Caco-2 (cell line): Measurements from ENCODE around the gene GPR26.

GRCh38 chr10:122116082-122116764 lies 127.3 kb downstream of the TACC2 start:
- PRO-cap: no peak
- RRBS: no CpG with 5 or more reads among the region's 9 CpGs

DNA sequence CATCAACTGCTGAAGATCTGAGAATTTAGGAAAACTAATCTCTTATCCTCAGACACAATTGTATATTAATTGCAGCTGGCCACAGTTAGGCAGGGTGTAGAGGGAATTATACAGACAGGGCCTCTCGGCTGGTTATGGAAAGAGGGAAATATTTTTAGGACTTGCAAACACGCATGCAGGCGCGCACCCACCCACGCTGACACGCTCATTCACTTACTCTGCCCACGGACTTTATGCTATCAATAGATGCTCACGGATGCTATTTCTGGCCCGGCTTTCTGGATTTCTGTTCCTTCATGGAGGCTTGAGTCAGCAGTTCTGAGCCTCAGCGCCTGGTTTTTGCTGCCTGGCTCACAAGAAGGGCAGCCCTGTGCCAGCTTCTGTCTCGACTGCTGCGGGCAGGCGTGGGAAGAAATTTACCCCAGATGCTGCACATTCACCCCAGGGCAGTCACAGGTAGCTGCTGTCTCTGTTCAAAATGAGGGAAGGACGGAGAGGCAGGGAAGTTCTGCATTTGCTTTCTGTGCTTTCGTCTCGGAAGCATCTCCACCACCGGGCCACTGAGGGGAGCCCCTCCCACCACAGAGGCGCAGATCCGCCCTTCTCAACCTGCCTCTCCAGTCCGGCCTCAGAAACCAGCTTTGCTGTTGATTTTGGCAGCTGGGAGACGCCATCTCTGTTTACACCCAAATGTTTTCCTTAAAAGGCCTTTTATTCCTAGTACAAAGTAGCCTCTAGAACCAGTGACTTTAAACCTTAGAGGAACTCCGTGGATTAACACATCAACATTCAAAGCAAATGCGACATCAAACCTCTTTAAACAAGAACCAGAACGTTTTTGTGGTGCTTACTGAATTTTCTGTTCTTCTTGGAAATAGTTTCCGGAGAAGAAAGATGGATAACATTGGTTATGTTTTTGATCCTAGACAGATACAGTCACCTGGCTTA lies 116.2 kb upstream of the BTBD16 start:
- PRO-cap: no peak
- RRBS: 89% methylated on average over 3 of the region's 25 CpGs

DNA sequence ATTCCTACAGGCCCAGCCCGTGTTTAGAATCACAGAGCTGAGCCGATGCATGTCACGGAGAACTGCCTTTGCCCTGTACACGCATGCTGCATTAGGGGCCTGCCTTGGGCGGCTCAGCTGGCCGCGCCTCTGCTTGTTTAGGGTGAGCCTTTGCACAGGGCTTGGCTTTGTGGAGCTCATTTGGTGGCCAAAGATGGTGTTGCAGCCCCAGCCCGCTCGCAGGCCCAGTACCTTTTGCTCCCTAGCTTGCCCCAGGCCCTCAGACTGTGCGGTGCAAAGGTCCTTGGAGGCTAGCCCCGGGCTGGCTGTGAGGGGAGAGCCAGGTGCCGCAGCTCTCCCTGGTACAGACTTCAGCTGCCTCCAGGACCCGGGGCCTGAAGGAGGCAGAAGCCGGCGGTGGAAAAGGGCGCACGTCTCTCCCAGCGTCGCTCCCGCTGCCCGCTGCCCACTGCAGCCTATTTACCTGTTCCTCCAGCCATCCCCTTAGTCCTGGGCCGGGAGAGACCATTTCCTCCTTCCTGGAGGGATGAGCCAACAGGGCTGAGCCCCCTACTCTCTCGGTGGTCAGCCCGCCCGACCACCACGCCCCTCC lies 108.2 kb upstream of the BTBD16 start:
- PRO-cap: no peak
- RRBS: 96% methylated on average over 9 of the region's 26 CpGs

DNA sequence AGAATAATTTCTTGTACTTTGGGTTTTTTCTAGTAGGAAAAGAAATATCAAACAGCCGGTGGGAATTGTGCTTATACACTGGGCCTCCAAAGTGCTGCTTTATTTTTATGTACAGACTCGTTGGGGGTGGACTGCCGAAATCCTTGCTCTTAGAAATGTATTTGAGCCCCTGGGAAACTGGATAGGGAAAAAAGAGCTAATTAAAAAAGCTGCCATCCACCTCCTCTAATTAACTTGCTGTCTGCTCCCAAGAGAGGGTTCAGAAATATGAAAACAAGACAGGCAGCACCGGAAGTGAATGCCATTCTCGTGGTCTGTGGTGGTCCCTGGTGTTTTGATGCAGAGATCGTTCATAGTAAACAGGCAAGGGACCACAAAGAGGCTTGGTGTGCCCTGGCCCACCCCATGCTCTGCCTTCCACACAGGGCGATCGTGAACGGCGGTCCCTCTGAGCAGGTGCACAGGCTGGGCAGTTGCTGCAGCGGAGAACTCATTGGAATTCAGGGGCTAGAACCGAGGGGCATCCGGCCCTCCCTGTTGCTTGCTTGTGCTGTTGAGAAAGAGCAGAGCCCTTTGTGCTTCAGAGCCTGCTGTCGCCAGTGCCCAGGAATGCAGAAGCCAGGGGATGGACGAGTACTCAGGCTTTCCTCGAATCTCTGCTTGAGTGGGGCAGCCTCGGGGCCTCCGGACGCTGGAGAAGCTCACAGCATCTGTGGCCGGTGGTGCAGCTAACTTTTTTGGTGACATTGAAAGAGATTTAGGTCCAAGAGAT lies 79.1 kb upstream of the BTBD16 start:
- PRO-cap: no peak
- RRBS: no CpG with 5 or more reads among the region's 20 CpGs

DNA sequence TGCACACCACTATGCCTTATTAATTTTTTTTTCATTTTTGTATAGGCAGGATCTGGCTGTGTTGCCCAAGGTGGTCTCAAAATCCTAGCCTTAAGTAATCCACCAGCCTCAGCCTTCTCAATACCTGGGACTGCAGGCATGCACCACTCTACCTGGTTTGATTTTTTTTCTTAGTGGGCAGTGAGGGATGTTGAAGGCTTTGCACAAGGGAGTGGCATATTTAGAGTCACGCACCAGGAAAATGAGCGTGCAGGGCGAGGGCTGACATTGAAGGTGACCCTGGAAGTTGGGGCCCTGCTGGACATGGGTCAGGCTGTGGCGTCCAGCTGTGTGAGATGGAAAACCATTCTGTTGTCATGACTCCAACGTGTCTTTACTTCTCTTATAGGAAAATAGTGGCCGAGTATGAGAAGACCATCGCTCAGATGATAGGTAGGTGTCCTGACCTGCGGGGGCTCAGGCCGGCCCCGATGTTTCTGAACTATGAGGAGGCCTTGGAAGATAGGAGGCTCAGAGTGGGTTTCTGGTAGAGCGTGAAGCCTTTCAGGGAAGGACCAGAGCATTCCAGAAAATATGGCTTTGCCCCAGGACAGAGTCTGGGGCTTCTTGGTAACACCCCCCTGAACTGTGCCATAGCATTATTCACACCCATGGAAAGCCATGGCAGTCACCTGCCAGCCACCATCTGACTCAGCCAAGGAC lies 29.4 kb upstream of the BTBD16 start:
- PRO-cap: no peak
- RRBS: no CpG with 5 or more reads among the region's 11 CpGs

DNA sequence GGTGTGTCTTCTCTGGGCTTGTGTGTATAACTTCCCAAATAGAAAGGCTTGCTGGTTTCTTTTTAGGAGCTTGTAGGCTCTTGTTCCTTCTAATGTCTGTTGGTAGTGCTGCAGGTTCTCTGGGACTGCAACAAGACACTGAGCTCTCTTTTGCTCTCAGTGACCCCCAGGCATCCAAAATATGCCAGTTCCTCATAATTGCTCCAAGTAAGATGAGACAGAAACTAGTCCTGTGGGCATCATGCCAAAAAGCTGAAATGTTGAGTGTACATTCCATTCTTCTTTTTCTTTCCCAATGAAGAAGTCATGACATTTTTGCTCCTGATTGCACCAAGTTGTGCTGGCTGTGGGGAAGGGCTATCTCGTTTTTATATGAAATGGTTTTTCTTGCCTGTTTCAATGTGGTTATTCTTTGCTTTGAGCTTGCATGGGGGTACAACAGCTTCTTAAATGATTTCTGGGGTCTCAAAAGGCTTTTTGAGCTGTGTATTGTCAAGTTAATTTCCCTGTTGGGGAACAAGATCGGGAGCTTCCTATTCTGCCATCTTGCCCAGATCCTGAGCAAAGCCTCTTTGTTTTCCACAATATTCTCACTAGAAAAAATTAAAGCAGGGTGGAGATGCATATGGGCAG lies 7.0 kb upstream of the BTBD16 start:
- PRO-cap: unidirectional peak, minus-strand start at position 574 of the sequence
- RRBS: no CpG with 5 or more reads among the region's 2 CpGs

DNA sequence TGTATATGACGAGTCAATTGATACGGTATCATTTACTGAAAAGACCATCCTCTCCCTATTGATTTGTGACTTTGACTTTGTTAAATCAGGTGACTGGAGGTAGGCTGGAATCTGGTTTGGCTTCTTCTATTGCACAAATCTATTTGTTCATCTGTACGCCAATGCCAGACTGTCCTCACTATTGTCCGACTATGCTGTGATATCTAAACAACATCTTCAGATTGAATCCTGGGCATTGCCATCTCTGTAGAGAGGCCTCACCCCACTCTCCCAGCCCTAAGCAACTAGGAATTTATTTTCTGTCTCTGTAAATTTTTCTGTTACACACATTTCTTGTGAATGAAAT lies 5.2 kb upstream of the ARMS2 start:
- PRO-cap: no peak
- RRBS: no CpG with 5 or more reads among the region's 4 CpGs

- PRO-cap: no peak
- RRBS: no CpG with 5 or more reads among the region's 17 CpGs
Observed at GRCh38 chr10:122463738-122464530, 2.6 kb downstream of the HTRA1 start.

- PRO-cap: no peak
- RRBS: no CpG with 5 or more reads among the region's 14 CpGs
Observed at GRCh38 chr10:122488609-122489164, 27.3 kb downstream of the HTRA1 start.

DNA sequence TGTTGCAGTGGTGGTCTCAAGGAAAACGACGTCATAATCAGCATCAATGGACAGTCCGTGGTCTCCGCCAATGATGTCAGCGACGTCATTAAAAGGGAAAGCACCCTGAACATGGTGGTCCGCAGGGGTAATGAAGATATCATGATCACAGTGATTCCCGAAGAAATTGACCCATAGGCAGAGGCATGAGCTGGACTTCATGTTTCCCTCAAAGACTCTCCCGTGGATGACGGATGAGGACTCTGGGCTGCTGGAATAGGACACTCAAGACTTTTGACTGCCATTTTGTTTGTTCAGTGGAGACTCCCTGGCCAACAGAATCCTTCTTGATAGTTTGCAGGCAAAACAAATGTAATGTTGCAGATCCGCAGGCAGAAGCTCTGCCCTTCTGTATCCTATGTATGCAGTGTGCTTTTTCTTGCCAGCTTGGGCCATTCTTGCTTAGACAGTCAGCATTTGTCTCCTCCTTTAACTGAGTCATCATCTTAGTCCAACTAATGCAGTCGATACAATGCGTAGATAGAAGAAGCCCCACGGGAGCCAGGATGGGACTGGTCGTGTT lies 46.3 kb upstream of the DMBT1 start:
- PRO-cap: no peak
- RRBS: no CpG with 5 or more reads among the region's 15 CpGs

DNA sequence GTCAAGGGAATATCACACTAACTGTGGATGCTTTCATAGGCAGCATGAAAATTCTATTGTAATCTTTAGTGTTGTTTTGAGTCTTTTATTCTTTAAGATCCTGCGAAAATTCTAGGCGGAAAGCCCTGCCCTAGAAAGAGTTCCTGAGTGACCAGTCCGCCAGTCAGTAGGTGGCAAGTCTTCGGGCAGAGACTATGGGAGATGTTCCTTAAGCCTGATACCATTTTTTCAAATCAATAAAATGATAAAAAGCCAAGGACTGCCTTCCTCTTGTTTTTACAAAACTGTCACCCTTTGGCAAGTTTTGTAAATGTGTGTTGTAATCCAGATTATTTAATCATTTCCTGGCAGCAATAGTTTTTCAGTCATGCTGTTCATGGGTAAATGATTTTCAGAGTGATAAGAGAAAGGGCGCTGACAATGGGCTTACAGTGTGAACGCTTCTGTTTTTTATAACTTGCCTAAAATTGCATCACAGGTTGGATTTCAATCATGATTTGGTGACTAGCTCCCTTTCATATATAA lies 19.1 kb upstream of the DMBT1 start:
- PRO-cap: no peak
- RRBS: no CpG with 5 or more reads among the region's 6 CpGs

DNA sequence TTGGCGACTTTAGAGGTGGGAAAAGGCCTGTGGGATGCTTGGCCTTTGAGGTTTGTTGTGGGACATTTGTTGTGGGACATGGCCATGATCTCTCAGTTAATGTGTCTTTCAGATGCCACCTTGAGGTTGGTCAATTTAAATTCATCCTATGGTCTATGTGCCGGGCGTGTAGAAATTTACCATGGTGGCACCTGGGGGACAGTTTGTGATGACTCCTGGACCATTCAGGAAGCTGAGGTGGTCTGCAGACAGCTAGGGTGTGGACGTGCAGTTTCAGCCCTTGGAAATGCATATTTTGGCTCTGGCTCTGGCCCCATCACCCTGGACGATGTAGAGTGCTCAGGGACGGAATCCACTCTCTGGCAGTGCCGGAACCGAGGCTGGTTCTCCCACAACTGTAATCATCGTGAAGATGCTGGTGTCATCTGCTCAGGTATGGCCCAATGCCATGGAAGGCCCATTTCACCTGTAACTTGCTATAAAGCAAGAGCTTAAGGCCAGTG lies 41.8 kb upstream of the SPADH start:
- PRO-cap: no peak
- RRBS: no CpG with 5 or more reads among the region's 9 CpGs

DNA sequence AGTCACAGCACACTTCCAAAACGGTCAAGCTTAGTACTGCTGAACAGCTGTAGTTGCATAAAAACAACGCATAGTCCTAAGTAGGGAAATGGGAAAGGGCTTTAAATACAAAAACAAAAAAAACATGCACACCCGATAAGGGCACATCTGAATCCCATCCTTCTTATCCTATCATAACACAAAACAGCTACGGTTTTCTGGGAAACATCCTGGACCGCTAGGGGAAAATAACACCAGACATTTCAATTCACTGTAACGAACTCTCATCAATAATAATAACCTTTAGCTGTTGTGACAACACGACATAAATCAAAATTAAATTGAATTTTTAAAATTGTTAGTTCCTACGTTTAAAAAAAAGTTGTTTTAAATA lies 1.1 kb downstream of the IKZF5 start:
- PRO-cap: no peak
- RRBS: no CpG with 5 or more reads among the region's 8 CpGs

DNA sequence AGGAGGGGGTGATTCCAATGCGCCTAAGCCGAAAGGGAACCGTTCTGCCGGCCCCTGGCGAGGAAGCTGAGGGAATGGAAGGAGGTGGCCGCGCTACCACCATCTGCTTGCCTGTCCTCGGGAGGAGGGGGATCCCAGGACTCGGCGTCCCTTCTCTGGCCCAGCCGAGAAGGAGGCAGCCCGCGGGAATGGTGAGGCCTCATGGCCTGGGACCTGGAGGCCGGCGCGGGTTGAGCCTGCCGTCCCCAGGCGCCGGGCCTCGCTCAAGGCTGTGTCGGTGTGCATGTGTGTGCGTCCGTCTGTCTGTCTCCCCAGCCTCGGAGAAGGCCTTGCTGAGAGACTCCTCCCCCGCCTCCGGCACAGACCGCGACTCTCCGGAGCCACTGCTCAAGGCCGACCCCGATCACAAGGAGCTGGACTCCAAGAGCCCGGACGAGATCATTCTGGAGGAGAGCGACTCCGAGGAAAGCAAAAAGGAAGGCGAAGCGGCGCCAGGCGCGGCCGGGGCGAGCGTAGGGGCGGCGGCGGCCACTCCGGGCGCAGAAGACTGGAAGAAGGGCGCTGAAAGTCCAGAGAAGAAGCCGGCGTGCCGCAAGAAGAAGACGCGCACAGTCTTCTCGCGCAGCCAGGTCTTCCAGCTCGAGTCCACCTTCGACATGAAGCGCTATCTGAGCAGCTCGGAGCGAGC lies 1.1 kb downstream of the HMX3 start:
- PRO-cap: no peak
- RRBS: 96% methylated on average over 30 of the region's 61 CpGs

DNA sequence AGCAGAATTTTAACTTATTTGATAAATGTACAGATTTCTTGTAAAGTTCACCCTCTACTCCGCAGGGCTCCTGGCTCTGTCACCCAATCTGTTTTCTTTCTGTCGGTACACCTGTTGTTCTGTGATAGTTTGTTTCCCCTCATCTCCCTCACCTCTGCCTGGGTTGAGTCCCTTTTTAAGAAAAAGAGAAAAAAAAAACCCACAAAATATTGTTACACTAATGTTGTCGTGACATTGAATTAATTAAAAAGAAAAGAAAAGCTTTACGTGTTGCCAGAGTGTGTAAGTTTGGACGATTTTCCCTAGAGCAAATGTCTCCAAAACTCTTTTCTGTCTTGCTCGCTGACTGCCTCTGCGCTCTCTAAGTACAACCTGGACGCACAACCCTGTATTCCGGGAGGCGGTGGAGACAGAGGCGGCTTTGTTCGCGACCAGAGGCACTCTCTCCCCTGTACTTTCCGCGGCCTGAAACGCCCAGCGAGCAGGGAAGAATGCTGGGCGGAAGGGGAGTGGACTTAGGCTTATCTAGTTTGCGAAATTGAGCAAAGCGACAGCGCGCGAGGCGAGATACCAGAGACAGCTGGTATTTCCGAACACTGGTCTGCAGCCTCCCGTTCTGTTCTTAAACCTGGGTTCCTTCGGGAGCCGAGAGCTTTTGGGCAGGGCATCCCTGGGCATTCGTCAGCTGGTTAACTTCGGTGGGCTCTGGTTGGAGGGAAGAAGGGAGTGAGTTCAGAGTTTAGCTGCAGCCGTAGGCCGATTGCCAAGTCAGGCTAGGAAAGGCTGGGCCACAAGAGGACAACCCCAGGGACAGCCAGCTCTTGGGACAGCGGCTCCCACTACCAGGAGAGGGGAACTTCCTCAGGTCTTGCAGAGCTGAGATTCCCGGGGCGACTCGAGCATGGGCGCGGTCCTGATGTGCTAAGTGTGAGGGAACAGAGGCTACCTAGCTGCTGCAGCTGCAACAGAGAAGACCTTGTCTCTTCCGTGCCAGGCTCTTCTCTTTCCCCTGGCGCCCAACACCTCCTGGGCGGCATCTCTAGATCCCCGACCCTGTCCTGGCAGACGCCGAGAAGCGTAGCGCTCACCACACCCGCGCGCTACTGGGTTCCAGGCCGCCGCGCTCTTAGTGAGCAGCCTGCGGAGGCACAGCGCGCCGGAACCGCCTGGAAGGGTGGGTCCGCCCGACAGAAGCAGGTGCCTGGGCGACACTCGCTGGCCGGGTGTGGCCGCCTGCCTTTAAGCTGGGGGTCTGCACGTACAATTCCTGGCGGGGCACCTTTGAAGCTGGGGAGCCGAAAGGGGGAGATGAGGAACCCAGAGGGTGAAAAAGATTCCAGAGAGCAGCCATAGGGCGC lies 3.9 kb downstream of the HMX3 start:
- PRO-cap: bidirectional peak, plus-strand start at position 573 of the sequence, minus-strand start at position 363 of the sequence
- RRBS: 3% methylated on average over 7 of the region's 67 CpGs

DNA sequence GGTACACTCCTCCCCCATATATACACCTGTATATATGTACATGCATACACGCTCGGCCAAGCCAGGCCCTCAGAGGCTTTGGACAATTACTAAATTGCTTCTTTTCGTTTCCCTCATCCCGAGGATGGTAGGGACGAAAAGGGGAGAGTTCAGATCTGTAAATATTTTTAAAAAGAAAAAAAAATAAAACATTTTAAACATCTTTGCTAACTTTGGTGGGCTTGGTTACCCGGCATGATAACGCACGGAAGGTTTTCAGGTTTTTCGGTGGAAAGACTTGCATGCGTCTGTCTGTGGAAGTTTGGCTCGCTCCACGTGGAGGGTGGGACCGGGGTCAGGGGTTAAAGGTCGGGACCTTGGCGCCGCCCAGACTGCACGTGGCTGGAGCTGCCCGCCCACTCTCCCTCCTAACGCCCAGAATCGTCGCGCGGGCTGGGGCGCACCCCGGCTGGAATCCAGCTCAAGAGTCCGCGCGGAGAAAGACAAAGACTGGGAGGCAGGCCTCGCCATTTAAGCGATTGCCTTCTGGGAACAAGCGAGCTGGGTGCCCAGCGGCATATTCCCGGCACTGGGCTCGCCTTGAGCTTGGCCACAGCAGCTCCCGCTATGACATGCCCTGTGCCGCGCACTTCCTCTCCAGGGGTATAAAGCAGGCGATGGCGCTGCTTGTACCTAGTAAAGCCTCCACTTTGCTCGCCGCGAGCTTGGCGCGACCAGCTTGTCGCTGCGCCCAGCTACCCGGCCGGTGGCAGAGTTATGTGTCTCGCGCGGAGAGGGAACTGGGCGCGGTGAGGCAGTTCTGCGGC lies 2.7 kb downstream of the HMX2 start:
- PRO-cap: unidirectional peak, plus-strand start at position 417 of the sequence
- RRBS: 16% methylated on average over 27 of the region's 54 CpGs

DNA sequence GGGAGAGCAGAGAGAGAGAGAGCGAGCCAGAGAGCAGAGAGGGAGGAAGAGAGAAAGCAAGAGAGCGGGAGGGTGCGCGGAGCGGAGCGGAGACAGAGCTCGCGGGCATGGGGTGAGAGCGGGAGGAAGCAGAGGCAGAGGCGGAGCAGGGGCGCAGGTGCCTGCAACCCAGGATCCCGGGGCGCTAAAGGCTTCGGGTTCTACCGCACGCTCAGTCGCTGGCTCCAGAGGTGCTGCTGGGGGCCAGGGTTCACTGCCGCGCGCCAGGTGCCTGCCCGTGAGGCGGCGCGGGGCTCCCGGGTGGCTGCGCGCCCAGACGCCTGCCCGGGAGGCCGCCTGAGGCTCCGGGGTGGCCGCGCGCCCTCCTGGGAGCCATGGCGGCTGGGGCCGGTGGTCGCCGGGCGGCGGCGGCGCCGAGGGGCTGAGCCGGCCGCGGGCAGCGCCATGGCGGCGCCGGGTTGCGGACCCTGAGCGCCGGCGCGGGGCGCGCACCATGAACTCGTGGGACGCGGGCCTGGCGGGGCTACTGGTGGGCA lies at the start of gene GPR26:
Gene GPR26 (plus strand): TSS at position 441 of the 536 bp plus-strand sequence.
- PRO-cap: no peak
- RRBS: 84% methylated on average over 11 of the region's 61 CpGs

- PRO-cap: no peak
- RRBS: no CpG with 5 or more reads among the region's 2 CpGs
Observed at GRCh38 chr10:123997407-123997606, 96.1 kb downstream of the CHST15 start.

DNA sequence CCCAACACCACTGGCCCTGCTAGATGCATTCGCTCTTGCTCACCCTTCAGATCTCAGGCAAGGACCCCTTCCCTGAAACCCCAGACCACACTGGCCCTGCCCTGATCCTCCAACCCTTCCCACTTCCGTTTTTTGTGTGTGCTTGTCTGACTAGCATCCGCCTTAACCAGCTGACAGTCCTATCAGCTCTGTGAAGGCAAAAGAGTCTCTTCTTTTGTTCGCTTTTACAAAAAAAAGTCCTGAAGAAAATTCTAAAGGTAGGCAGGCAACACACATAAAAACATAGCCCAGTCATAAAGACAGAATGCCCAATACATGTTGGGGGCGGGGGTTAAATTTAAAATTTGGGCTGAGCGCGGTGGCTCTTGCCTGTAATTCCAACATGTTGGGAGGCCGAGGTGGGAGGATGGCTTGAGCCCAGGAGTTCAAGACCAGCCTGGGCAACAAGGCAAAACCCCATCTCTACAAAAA lies 28.6 kb downstream of the CHST15 start:
- PRO-cap: no peak
- RRBS: no CpG with 5 or more reads among the region's 8 CpGs

DNA sequence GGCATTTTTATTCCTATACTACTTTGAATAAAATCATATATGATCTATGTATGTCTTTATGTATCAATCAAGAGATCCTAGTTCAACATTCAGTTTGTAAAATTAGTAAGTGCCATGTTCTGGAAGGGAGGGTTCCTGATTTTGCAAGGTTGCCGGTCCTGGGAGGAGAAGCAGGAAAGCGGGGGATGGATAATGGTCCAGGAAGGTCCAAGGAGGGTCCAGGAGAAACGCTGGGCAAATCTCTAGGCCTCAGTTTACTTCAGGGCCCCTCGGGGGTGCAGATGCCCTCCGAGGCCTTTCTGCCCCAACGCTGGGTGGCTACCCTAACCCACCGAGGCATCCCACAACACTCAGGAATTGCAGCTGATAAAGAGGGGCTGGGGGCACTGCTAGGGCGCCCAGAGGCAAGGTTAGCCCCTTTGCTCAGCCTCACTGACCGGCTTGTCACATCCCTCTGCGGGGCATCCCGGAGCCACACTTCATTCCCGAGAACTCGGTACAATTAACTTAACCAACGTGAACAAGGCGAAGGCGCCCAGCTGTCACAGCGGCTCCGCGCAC lies 2.1 kb downstream of the CHST15 start:
- PRO-cap: no peak
- RRBS: no CpG with 5 or more reads among the region's 19 CpGs